Epithelial cell of esophagus (primary cell): ENCODE data around the genes HDAC1, FNDC5, HPCA, AK2 and ZNF362.

- RRBS: no CpG with 5 or more reads among the region's 9 CpGs
These were observed 13.1 kb upstream of the KPNA6 start for GRCh38 chr1:32094696-32095179.

GRCh38 chr1:32201473-32201982 lies 1.1 kb downstream of the CCDC28B start:
- RRBS: no CpG with 5 or more reads among the region's 9 CpGs

GRCh38 chr1:32291485-32292549 lies at the start of gene HDAC1:
TSS of gene HDAC1 (plus strand) at chr1:32292083.
- RRBS: 2% methylated on average over 26 of the region's 76 CpGs

GRCh38 chr1:32352744-32353664 lies 9.3 kb downstream of the FAM229A start:
- RRBS: no CpG with 5 or more reads among the region's 5 CpGs

DNA sequence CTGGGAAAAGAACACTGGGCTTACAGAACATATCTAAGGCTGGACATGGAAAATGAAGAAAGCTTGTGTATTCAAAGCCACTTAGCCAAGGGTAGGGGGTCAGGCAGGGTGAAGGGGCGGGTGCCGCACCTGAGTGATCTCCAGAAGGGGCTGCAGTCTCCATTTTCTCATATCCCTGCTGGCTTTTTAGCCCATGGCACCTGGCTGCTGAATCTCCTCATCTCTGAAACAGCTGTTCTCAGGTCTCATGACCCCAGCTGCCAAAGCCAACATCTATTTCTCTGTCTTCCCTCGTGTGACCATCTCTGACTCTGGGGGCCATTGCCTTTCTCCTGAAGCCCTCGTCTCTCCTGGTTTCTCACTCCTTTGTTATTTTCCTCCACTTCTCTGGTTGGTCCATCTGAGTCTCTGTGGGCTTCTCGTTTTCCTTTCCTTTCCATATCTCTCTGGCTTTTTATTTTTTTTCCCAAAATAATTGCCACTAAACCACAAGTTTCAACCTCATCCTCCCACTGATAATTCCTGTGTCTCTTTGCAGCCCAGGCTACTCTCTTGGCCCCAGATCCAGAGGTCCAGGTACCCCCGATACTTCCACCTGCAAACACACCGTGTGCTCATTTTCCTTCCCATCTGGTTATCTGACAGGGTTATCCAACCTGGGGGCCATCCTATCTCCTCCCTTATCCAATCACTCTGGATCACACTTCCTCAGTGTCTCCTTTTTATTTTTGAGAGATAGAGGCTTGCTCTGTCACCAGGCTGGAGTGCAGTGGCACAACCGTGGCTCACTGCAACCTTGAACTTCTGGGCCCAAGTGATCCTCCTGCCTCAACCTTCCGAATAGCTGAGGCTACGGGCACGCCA lies 15.1 kb downstream of the BSDC1 start:
- RRBS: no CpG with 5 or more reads among the region's 11 CpGs

DNA sequence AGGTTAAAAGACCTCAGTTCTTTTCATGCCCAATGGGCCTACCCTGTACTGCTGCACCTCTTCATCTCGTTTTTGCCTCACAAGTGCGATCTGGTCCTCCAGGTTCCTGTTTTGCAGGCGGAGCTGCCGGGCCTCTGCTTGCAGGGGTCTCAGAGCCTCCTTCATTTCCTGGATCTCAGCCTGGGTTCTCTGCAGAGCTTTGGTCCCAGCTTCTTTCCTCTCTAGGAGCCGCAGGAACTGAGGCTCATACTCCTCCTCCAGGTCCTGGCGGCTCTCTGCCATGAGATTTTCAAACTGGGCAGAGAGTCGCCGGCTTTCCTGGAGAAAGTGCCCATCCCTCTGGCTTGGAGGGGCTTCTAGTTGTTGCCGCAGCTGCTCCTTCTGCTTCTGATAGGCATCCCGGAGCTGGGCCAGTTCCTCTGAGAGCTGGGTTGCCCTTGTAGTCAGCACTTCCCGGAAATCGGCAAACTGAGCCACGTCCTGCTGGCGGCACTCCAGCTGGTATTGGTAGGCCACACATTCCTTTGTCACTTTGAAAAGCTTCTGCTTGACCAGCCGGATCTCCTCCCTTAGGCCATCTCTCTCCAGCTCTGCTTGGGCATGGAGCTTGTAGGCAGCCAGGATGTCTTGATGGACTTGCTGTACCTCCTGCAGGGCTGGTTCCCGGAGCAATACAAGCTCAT lies 7.6 kb downstream of the SYNC start:
- RRBS: 54% methylated on average over 3 of the region's 16 CpGs

DNA sequence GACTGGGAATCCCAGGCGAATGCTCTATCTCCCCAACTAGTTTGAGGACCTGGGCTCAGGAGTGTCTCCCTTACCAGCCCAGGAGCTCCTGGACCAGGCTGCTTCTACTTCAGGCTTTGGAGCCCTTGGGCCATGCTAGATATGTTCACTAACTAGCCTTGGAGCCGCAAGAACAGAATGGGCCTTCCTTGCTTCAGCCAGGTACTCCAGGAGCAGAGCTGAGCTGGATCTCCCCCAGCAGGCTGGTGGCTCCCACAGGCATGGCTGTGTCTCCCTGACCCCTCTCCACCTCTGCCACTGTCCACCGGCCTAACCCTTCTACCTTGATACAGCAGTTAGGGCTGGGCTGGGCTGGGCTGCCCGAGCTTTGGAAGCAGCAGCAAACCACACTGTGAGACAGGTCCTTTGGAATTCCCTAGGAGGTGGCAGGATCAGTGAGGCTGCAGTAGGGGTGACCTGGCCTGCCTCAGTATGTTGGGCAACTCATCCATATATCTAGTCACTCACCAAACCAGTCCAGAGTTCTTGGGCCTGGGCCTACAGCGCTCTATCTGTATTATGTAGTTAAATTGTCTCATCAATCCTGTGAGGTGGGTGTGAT lies 13.2 kb upstream of the SYNC start:
- RRBS: no CpG with 5 or more reads among the region's 5 CpGs

- RRBS: no CpG with 5 or more reads among the region's 7 CpGs
These were observed 2.2 kb downstream of the KIAA1522 start for GRCh38 chr1:32743465-32744502.

- RRBS: 75% methylated on average over 5 of the region's 25 CpGs
These were observed 28.6 kb downstream of the KIAA1522 start for GRCh38 chr1:32770214-32770740.

GRCh38 chr1:32863164-32864108 lies 7.3 kb downstream of the FNDC5 start:
- RRBS: no CpG with 5 or more reads among the region's 5 CpGs

- RRBS: 4% methylated on average over 12 of the region's 102 CpGs
These were observed at the start of gene FNDC5 for GRCh38 chr1:32870505-32871371. TSS of gene FNDC5 (minus strand) at chr1:32870912.

DNA sequence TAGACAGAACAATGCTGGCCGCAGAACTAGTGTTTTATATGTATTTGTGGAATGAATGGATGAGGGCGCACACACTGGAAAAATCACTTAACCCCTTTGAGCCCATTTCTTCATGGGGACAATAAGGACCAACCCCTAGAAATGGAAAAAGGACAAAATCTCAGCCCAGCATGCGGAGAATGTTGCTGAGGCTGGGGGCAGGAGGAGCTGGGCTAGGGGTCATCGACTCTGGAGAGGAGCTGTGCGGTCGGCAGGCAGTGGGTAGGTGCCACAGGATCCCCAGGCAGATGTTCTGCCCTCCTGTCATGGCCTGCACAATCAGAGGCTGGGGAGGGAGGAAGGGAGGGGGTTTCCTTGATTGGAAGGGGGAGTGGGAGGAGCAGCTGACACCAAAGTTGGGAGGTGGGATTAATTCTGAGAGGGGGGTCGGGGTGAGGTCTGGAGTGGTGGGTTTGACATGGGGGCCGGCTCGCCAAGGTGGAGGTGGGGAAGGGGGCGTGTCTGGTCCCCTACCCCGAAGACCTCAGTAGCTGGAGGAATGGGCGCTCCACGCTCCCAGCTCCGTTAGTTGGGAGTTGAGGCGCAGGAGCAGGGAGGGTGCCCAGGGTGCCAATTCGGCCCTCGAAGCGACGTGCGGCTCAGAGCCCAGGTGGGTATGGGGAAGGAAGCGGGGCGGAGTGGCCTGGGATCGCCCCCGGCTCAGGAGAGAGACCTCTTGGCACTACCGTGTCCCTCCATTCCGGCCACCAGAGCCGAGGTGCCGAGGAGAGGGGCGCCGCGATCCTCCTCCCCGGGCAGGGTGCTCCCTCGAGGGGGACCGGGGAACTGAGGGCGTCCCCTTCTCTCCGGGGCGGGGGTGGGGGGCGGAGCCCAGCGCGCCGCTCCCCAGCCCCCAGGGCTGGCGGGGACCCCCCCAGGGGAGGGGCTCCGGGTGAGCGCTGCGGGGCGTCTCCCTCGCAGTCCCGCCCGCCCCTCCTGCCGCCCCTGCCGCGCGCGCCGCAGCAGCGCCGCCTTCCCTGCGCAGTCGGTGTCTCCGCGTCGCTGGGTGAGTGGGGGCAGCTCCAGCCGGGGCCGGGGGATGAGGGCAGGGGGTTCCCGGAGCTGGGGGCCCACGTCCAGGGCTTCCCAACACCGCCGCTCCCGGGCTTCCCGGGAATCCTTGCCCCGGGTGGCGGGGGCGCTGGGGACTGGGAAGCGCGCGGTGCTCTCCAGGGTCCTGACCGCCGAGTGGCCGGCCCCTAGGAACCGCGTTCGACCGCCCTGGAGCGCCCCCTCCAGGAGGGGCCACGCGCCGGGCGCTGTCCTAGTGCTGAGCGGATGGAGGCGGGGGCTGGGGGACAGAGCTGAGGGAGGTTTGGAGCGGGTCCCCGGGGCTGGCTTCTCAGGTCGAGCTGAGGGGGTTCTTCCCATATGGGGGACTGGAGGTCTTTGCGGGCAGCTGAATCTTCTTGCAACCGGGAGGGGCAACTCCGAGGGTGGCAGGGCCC lies at the start of gene HPCA:
Gene HPCA, plus strand, starts transcription at position 1,021 of the 1,487 bp plus-strand sequence.
- RRBS: 3% methylated on average over 46 of the region's 96 CpGs

DNA sequence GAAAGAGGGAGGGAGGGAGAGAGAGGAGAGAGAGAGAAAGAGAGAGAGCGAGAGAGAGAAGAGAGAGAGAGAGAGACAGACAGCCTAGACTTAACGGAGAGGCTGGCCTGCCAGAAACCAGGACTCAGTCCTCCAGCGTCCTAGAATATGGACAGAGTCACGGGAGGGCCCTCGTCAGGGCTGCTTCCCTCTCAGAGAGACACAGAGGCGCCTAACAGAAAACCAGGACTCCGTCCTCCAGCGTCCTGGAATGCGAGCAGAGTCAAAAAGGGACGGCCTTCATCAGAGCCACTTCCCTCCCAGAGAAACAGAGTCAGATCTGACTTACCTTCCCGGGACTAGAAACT lies 24.6 kb upstream of the TMEM54 start:
- RRBS: no CpG with 5 or more reads among the region's 11 CpGs

GRCh38 chr1:32984339-32985090 lies 19.9 kb upstream of the RNF19B start:
- RRBS: no CpG with 5 or more reads among the region's 4 CpGs

DNA sequence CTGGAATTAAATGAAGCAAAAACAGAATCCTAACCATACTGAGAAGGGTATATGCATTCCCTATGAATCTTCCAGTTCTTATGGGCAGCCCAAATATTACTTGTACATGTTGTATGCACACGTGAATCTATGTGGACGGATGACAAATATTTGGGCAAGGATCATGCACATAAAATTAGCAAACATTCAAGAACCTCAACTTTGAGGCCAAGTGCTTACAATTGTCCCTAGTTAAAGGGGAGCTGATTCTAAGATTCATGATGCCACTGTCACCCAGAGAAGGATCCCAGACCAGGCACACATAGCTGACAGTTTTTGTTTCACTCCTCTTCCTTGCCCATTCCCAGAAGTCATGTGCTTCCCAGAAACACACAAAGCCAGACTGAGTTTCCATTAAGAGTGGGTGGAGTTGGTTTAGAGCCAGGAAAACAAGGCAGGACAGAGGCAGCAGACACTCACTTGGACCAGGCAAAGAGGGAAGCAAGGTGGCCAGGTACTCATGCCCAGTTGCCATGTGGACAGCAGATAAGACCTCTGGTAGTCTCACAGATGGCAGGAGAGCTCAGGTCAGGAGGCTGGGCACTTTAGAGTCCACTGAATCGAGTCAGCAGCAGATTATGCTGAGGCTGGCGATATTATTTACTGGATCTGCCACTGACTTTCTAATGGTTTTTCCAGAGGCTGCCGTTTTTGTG lies 25.5 kb downstream of the AK2 start:
- RRBS: no CpG with 5 or more reads among the region's 5 CpGs

GRCh38 chr1:33036539-33037319 lies at the start of gene AK2:
TSS of gene AK2 (minus strand) at chr1:33036883.
- RRBS: 4% methylated on average over 5 of the region's 55 CpGs

- RRBS: 1% methylated on average over 42 of the region's 114 CpGs
These were observed at the start of gene ZNF362 for GRCh38 chr1:33255822-33256624. TSS of gene ZNF362 (plus strand) at chr1:33256492.

- RRBS: no CpG with 5 or more reads among the region's 10 CpGs
These were observed 1.6 kb downstream of the ZNF362 start for GRCh38 chr1:33257865-33258395.

DNA sequence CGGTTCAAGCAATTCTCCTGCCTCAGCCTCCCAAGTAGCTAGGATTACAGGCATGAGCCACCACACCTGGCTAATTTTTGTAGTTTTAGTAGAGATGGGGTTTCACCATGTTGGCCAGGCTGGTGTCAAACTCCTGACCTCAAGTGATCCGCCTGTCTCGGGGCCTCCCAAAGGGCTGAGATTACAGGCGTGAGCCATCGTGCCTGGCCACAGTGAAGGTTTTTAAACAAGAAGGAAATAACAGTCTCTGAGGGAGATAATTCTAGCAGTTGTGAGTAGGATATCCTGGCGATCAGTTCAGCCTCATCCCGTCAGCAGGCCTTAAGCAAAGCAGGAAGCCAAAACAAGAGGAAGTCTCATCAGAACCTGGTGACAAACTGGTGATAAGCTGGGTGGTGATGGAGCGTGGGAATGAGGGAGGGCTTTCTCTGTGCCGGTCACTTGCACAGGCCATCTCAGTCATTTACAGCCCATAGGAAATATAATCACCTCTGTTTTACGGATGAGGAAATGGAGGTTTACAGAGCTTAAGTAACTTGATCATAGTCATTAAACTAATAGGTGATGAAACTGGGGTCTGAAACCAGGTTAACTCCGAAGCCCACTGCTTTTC lies 40.6 kb upstream of the A3GALT2 start:
- RRBS: no CpG with 5 or more reads among the region's 11 CpGs